Endometrial microvascular endothelial cells (primary cell): ENCODE data around the gene PUM1.

- RAMPAGE, long total RNA: no peak
Measured at GRCh38 chr1:28315232-28315672, 13.6 kb upstream of the MED18 start.

GRCh38 chr1:28505311-28505624 is 575 bp upstream of the RCC1 start:
- RAMPAGE, long total RNA: no peak

DNA sequence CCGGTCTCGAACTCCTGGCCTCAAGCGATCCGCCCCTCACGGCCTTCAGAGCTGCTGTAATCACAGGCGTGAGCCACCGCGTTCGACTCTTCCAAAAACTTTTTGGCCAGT is 363 bp upstream of the RCC1 start:
- RAMPAGE, long total RNA: no peak

DNA sequence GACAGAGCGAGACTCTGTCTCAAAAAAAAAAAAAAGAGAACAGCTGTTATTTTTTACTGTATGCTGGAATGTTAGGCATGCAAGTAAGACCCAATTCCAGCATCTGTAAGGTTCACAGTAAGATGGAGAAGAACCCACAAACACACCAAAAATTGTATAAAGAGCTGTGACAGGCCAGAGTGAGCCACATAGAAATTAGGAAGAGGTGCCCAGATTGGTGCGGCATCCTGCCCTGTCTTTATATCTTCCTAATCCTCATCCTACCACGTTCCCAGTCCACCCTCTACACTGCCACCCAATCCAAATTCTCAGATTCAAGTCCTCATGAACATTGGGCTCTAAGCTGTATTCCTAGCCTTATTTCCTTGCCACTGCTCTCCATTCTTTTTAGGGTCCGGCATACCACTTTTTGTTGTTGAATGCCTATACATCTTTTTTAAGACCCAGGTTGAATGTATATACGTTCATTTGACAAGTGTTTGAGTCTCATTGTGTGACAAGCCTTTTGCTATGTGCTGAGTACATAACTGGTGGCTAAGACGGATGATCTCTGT is 1.2 kb upstream of the TAF12 start:
- RAMPAGE, long total RNA: no peak

DNA sequence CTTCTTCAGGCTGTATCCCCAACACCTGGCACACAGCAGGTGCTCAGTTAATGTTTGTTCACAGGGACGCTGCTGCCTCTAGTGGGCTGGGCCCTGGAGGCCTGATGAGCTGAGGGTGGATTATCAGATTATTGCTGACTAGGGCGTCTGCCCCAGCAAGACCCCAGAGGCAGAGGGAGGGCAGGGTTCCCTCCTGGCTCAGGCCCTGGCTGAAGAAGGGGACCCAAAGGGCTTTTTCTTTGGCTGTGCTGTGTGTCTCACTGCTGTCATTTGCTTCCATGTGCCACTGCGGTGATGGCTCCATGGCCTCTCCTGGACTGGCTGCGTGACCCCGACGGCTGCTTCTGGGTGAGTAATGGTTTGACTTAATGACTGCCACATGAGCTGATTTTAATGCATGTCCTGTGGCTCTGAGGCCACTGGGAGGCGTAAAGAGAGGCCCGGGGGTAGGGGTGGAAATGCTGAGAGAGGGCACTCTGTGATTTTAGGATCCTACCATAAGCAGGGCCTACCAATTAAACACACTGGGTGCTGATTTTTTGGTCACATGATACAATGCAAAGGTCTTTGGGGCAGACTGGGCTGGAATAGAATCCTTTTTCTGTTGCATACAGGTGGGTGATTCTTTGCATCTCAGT is 20.8 kb upstream of the EPB41 start:
- RAMPAGE, long total RNA: no peak

- RAMPAGE, long total RNA: no peak
Measured at GRCh38 chr1:28928263-28928730, 13.9 kb downstream of the EPB41 start.

DNA sequence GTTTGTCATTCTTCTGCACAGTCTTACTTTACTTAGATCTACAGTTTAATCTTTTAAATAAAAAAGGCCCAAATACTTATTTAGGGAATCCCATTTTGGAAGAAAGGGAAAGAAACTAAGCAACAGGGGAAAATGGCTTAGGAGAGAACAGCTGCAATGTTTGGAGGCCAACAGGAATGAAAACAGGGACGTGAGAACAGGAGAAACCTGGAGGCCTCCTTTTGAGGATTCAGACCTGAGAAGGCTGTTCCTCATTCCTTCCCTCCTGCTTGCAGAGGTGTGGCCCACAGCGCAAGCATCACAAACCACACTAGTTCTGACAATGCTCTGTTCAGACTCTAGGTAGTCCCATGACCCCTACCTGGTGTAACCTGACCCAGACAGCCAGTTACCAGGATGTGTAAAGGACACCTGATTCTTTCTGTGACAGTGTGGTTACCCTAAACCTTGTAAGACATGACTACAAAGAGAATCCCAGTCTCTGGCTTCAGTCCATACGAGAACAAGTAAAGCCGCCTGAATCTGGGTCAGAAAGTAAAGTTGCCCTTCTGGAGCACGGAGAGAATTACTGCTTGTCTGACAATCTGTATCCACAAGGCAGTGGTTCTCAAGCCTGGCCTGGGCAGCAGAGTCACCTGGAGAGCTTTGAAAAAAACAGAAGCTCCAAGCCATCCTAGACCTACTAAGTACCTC is 3.2 kb downstream of the MECR start:
- RAMPAGE, long total RNA: no peak

GRCh38 chr1:29324891-29325469 is 88.7 kb downstream of the PTPRU start:
- RAMPAGE, long total RNA: no peak

- RAMPAGE, long total RNA: no peak
Measured at GRCh38 chr1:30522181-30522678, 201.2 kb downstream of the MATN1 start.

DNA sequence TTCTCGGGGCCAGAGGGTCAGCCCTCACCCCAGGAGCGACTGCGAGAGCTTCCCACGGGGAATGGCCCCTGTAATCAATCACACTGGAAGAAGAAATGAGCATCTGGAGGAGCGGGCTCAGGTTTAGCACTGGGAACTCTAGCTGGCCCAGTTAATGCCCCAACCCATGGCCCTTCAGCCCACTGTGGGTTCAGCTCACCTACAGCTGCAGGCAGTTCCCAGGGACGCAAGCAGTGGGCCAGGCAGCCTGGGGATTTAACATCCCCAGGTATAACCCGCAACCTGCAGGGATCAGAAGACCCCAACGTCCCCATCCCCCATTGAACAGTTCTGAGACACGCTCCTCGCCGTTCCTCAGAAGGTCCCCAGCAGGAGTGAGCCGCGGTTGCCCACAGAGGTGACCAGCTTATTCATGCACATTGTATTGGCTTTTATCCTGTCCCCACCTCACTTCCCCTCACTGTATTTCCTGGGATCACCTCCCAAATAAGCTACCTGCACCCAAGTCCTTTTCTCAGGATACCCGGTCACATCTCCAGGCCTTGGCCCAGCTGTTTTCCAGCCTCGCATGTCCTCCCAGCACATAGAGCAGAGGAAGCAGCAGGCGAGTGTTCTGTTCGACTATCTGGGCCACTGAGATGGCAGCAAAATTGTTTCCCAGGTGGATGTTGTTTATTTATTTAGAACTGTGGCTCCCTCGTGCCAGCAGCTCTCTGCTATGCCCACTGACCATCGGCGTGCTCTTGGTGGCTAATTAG is 5.0 kb upstream of the MATN1 start:
- RAMPAGE, long total RNA: no peak

- RAMPAGE, long total RNA: no peak
Measured at GRCh38 chr1:30729073-30729362, 5.6 kb upstream of the MATN1 start.

DNA sequence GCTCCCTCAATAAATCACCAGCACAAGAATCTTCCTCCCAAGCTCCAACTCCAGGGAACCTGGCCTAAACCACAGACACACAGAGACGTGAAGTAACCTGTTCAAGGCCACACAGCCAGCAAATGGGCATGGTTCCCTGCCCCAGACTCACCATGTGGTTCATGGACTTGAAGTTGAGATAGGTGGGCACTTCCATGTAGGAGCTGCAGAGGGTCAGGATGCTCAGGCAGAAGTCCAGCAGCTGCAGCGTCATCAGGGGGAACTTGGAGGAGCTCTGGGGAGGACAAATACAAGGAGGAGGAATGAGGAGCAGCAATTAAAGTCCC is 15.4 kb upstream of the MATN1 start:
- RAMPAGE, long total RNA: no peak

DNA sequence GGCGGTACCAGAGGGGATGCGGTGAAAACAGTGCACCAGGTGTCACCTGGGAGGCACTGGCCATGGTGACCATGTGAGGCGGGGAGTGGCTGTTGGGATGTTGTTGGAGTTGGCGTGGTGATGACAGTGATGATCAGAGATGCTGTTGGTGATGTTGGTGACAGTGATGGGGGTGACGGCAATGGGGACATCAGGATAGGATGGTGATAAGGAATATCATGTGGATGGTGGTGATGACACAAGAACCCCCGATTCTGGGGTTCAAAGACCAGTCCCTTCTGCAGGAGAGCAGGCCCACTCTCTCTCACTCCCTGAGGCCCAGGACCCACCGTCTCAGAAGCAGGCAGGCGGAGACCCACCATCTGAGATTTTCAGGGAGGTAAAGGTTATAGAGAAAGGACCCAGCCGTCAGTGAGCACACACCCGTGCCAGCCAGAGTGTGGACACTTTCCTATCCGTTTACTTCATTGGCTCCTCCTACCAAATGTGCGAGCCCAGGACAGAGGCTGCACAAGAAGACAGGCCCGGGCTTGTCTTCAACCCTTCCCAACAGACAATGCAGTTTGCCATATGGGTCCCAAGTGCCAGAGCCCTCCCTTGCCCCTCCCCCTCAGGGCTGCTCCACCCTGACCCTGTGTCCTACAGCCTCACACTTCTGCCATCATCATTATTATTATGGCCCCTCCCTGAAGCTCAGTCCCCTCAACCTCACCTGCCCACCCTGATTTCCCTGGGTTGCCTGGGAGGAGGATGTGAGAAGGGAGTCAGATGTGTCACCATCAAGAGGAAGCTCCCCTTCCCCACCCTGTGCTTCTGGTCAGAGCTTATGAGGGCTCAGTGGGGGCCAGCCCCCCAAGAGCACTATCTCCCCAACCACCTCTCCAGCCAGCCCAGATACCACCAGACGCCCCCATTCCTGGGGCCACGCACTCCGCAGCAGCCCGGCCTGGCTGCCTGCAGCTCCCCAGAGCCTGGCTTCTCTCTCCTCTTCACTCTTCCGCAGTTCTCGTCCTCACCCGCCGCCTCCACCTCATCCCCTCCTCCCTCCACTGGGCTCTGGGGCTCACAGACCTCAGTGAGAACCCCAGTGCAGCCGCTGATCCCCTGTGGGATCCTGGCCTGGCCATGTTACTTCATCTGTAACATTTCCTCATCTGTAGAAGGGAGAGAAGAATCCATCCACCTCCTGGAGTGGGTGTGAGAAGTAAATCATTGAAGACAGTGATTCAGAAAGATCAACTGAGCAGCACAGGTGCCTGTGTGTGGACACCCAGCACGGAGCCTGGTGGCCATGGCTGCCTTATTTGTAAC is 9.4 kb downstream of the LAPTM5 start:
- RAMPAGE, long total RNA: no peak

DNA sequence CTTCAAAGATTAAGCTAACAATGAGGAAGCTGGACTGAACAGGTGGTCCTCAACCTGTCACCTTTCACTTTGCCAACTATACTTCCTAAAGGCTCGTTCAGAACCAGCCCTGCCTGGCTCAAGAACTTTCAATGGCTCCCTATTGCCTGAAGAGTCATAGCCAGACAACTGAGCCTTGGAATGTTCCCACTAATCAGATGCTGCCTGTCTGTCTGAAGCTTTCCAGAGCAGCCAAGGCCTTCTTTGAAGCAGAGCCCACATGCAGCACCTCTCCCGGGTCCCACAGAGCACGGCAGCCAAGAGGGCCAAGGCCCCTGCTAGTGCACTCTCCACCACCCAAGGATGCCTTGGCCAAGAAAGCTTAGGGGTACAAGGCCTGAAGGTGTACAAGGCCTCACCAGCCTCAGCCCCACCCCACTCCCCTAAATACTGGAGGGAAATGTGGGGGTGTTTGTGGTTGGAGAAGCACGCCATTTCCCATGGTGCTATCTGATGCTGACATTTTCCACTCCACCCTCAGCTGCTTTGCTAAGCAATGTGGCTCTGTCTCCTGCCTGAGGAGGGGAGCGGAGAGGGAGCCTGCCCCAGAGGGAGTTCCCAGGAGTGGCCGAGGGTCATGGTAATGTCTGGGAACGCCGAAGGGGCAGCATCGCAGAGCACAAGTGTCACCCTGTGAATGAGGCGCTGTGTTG is 8.2 kb upstream of the LAPTM5 start:
- RAMPAGE, long total RNA: no peak

DNA sequence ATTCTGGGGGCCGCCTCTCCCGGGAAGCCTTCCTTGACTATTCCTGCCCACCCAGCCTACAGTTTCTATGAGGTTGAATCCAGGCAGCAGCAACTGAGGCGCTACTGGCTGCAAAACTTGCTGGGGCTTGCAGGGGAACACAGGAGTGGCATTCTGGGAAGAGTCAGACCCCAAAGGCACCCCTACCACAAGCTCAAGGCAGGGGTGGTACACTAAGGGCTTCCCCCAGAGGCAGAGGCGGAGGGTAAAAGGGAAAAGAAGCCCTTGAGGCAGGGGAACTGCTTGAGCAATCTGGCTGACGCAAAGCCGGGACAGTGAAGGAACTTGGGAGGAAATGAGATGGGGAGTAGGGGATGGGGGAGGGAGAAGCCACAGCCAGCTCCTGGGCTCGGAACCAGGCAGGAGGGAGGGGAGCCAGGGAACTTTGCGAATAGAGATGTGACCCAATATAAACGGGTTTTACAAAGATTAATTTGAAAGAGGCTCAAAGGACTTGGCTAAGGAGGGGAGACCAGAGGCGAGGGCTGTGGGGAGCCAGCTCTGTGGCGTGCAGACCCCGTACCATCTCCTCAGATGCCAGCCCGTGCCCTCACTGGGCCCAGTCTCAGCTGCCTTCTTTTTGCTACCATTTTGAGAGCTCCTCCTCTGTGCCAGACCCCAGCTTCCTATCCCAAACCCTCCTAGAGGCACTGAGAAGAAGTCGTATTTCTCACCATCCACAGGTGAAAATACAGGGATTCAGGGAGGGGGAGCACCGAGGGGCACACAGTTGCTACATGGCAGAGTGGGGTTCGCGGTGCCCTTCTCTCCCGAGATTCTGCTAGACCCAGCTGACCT is 31.0 kb downstream of the SDC3 start:
- RAMPAGE, long total RNA: no peak

DNA sequence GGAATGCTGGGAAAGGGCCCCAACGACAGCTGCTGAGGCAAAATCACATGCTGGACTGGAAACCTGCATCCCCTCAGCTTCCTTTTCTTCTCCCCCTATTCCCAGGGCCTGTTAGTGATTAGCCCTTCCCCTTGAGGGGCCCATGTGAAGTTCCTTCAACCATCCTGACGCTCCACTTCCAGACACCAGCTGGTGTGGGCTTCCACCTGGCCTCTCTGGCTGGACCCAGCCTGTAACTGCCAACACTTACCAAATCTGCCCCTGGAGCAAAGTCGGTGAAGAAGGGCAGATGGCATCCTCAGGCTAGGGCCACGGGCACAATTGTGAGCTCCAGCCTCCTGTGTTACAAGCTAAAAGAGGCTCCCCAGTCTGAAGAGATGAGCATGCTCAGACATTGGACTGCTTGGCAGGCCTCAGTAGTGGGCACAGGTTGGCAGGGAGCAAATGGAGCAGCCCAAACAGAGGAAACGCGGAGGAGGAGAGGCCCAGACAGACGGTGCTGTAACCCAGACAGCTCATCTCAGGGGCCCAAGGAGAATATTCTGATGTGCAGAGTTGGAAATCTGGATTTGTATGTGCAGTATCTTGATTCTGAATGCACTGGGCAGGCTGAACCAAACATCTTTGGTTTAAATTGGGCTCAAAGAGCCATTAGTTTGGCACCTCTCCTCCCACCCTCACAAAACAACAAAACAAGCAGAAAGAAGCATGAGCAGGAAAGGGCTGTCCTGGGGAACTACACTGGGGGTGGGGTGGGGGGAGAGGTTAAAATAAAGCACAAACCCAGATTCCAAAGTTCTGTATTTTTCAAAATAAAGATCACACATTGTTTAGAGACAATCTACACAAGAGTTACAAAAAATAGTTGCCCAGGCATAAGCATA is 22.4 kb upstream of the SDC3 start:
- RAMPAGE, long total RNA: no peak

GRCh38 chr1:30936432-30937020 is 28.0 kb upstream of the SDC3 start:
- RAMPAGE, long total RNA: no peak

DNA sequence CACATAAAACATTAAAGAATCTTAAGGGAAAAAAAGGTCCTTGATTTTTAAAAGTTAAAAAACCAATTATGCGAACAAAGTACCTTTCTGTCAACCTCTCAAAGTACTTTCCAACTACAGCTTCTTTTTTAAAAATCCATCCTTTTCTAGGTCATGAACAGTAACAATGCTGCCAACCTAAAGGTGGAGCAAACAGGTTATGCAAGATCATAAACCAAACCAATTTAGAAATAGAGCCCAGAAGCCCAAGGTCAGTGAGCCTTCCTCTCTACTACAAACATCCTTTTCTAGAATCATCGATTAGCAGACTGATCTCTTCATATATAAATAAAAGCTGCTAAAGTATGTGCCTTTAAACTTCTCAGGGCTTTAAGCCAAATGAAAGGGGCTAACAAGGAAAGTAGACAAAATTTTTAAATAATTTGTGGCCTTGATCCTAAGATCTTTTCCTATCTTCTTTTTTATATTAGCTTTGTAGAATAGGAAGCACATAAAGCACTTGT is 40.8 kb downstream of the PUM1 start:
- RAMPAGE, long total RNA: no peak

DNA sequence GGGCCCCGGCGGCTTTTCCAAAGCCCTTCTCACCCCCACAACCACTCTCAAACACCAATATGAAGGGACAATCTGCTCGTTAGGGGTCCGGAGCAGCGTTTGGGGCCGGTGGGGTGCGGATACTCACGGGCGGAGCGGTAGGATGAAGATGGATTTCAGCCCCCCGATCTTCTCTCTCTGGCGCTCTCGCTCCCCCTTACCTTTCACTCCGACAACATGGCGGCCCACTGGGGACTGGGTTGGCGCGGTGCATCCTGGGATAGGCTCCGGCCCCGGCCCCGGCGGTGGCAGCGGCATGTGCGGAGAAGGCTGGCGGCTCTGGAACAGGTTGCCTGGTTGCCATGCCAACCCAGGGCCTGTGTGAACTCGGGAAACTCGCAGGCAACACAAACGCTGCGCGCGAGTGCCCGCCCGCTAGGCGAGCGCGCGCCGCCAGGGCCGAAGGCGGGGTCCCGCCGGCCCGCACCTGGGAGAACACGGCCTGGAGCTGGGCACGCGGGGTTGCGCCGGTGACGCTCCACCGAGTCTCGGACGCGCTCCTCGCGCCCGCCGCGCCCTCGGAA is at the start of gene PUM1:
PUM1 (minus strand) TSS at position 229 of the 563 bp plus-strand sequence.
- RAMPAGE, long total RNA: start-site peak on the minus strand centred at position 190 of the sequence, 36 bp wide, 112 and 130 reads in 2 replicates

DNA sequence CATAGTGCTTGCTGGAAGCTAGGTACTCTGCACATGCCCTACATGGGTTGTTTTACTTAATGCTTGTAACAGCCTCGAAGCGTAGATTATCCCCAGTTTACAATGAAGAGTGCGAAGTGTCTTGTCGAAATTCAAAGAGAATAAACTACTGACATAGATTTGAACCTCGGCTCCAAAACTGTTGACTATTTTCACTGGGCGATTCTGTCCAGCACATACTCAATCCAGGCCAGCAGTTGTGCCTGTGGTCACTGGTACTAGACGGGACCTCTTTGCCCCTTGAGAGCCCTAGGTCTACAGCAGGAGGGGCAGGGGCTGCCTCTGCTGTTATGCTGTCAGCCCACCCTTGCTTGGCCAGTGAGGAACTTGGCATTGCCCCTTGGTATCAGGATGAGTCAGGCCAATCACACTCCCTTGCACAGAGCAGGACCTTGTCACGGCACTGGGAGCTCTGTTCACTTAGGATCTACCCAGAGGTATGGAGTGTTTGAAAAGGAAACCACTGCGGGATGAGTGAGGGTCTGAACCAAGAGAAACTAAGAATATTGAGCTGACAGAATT is 1.9 kb downstream of the FABP3 start:
- RAMPAGE, long total RNA: no peak